Airway epithelial cell (primary cell): Measurements from ENCODE around the genes ADD3, SMC3 and PDCD4.

GRCh38 chr10:110007884-110008437 lies at the start of gene ADD3:
Gene ADD3 (plus strand): TSS chr10:110007984.
- RAMPAGE, long total RNA: start-site peak on the plus strand at chr10:110007975-110007989, 208 and 104 reads in 2 replicates; start-site peak on the plus strand at chr10:110008179-110008232, 440 and 229 reads in 2 replicates

GRCh38 chr10:110086561-110086811 lies 78.7 kb downstream of the ADD3 start:
- RAMPAGE, long total RNA: no peak

- RAMPAGE, long total RNA: no peak
These were observed 3.4 kb upstream of the MXI1 start for GRCh38 chr10:110204042-110204395.

- RAMPAGE, long total RNA: no peak
These were observed 51.2 kb upstream of the SMNDC1 start for GRCh38 chr10:110355788-110356353.

- RAMPAGE, long total RNA: no peak
These were observed 67.0 kb upstream of the DUSP5 start for GRCh38 chr10:110430603-110431270.

DNA sequence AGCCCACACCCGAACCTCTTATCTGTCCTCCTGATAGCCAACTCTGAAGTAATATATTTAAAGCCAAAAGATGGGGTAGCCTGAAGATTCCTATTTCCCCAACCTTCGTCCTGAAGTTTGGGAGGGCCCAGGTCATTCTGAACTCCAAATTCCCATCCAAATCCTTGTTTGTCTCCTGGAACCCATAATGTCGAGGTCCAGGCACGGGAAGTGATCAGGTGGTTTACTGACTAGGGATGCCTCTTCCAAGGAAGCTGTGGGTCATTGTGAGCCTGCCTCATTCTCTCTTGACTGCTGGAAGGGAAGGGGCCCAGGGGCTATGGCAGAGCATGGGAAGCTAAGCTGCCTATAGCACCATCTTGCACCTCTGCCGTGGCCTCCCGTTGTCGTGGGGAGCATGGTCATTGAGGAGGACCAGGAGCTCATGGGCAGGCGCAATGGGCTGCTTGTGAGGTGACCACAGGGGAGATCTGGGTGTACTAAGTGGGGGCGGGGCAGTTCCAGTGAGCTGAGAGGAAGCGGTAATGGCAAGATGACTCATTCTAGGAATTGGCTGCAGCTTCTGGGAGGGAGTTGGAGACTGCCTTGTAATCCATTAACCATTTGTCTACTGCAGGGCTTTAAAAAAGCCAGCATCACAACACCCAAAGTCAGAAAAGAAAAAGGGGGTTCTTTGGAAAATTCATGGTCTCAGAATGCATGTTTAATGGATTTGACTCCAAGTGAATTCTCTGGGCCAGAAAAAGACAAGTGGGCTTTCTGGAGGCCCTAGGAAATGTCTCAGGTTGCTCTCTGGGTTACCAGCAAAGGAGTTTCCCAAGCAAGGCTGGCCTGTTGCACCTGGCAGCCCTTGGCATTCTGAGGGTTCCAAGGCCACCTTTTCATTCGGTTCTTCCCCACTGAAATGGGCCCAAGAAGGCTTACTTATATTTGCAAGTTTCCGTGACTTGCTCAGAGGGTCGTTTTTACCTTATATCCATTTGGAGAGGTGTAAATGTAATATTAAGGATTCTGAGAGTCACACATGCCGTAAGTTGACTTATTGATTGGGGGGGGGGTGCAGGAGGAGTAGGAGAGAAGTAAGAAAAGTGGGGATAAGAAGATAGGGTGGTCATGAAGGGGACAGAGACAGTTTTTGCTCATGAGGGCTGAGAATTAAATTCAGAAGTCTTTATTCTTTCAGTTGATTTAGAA lies 3.6 kb downstream of the DUSP5 start:
- RAMPAGE, long total RNA: no peak

DNA sequence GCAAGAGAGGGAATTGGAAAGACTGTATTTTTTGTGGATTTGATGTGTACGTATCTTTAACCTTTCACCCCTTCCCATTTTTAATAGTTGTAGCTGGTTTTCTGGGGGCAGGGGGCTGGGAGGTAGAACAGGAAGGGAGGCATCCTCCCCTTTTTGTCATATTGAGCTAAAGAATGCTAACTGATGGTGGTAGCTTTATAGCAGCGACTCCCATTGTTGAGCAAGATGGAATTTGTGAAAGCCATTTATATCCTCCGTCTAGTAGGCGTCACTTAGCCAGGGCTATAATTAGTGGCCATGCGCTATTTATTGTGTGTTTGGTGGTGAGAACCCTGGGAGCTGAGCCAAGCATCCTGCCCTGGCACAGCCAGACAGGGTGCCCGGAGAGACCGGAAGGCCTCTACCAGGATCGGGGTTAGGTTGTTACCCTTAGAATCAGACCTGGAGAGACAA lies 11.4 kb downstream of the DUSP5 start:
- RAMPAGE, long total RNA: no peak

- RAMPAGE, long total RNA: start-site peak on the plus strand at chr10:110567693-110567756, 675 and 173 reads in 2 replicates
These were observed at the start of gene SMC3 for GRCh38 chr10:110567600-110568841. Gene SMC3 (plus strand): TSS chr10:110567695.

GRCh38 chr10:110580548-110581184 lies 13.2 kb downstream of the SMC3 start:
- RAMPAGE, long total RNA: no peak

DNA sequence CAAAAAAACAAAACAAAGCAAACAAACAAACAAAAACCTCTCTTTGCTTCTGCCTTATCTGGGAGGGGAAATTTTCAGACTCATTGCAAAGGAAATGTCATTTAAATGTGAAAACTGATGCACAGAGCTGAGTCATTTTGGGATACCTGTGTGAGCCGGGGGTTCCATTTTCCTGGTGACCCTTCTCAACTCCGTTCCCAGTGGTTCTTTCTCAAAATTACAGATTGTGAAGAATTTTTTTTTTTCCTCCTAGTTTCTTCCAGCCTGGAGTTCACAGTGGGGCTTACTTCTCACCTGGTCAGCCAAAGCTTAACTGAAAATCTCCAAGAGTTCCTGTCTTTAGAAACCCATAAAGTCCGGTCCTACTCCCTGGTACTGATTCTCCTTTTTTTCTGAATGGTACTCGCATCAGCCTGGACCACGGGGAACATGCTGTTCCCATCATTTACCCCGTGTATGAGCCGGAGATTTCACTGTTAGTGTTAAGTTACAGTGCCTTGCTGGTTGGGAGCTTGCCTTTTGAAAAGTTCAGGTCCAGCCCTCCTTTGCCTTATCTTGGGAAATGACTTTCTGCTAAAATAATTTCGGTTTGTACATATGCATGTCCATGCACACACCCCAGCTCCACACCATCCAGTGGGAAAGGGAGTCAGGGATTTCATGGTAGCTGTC lies 57.0 kb downstream of the RBM20 start:
- RAMPAGE, long total RNA: no peak

- RAMPAGE, long total RNA: no peak
These were observed 37.7 kb upstream of the PDCD4 start for GRCh38 chr10:110833851-110834529.

GRCh38 chr10:110842600-110843397 lies 28.9 kb upstream of the PDCD4 start:
- RAMPAGE, long total RNA: no peak

DNA sequence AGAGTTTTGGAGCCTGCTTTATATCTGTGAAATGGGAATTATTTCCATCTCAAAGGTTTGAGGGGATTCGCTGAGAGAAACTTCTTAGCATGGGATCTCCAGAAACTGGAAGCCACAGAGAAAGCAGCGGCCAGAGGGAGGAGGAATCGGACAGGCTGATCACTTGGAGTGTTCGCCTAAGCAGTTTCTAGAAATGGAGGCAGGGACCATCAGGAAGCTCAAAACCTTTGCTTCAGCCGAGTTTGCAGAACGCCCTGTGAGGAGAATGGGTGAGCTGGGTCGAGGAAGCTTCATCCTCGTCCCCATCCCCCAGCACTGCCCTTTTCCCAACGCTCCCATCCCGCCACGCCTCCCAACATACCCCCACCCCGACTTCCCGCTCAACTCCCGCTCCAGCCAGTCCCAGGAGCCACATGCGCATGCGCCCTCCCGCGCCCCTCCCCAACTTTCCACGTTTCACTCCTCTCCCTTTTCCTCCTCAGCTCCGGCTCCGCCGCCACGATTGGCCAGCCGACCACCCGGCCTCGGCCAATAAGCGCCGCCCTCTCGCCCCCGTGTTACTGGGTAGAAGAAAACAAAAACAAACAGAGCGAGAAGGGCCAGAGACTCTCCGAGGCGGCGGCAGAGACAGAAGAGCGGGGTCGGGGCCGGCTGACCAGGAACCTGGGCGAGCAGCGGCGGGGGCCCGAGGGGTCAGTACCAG lies at the start of gene PDCD4:
Gene PDCD4, plus strand, starts transcription at position 602 of the 703 bp plus-strand sequence.
- RAMPAGE, long total RNA: start-site peak on the plus strand centred at position 569 of the sequence, 129 bp wide, 4,359 and 1,438 reads in 2 replicates

- RAMPAGE, long total RNA: no peak
These were observed 972 bp downstream of the PDCD4 start for GRCh38 chr10:110872734-110873065.

- RAMPAGE, long total RNA: no peak
These were observed 1.8 kb downstream of the PDCD4 start for GRCh38 chr10:110873633-110873870.

- RAMPAGE, long total RNA: no peak
These were observed 6.6 kb downstream of the BBIP1 start for GRCh38 chr10:110912380-110912815.

- RAMPAGE, long total RNA: no peak
These were observed 35.6 kb downstream of the SHOC2 start for GRCh38 chr10:110954755-110955608.

DNA sequence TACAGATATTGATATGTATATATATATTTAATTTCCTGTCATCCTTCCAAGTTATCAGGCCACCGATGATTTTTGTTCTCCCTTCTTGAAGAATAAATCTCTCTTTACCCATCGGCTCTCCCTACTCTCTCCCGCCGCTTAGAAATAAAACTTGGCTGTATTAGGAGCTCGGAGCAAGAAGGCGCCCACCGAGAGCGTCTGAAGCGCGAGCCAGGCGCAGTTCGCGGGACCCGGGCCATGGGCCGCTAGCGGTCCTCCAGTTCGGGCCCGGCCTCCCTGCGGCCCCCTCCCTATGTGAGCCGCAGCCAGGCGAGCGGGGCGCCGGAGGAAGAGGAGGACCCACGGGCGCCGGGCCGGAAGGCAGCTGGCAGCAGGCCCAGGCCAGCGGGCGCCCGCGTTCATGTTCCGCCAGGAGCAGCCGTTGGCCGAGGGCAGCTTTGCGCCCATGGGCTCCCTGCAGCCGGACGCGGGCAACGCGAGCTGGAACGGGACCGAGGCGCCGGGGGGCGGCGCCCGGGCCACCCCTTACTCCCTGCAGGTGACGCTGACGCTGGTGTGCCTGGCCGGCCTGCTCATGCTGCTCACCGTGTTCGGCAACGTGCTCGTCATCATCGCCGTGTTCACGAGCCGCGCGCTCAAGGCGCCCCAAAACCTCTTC lies 897 bp downstream of the ADRA2A start:
- RAMPAGE, long total RNA: no peak

DNA sequence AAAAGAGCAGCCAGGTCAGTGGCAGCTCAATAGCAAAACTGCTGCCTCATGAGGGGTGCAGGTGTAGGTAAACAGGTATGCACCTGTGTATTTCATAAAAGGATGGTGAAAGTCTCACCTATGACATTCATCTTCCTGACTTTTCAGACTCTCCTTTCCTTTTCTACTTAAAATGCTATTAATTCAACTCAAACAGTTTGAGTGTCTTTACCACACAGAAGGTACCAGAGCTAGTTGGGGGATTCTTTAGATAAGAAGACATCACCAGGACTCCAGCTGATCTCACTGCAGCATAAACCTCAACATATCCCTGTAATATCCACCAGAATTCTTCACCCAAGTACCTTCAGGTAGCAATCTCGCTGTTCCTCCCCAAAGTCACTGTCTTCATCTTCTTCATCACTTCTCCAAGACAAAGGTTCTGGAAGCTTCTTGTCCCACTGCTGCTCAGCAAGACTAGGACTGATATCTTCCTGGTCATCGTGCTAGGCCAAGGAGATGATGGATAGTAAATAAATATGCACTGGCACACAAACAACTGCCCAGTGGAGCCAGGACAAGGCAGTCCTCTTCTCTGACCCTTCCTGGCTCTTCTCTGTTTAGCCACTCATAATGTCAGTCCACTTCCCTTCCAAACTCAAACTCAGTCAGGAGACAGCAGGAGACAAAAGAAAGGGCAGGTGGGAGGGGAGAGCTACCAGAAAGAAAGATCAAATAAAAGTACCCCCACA lies 26.5 kb downstream of the GPAM start:
- RAMPAGE, long total RNA: no peak

DNA sequence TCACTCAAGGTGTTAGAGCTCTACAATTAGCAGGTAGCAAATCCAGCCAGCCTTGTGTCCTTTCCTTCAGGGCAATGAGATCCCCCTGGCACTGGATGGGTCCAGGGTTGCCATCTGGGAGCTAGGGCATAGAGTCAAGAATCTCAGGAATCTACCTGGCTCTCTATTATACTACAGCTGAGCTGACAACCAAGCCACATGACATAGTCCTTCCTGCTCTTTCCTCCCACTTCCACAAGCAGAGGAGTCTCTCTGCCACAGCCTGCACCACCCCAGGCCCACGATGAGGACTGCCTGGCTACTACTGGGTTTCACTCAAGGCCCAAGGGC lies 41.2 kb upstream of the TECTB start:
- RAMPAGE, long total RNA: no peak